RPMI7951 (cell line): ENCODE measurements around a stretch of chr9.

GRCh38 chr9:133787654-133788050 is 49.5 kb upstream of the SARDH start:
- RAMPAGE, long total RNA: no peak

- RAMPAGE, long total RNA: no peak
Observed at GRCh38 chr9:133944387-133945672, 47.3 kb downstream of the VAV2 start.

- RAMPAGE, long total RNA: no peak
Observed at GRCh38 chr9:134010743-134011280, 14.5 kb upstream of the BRD3OS start.

DNA sequence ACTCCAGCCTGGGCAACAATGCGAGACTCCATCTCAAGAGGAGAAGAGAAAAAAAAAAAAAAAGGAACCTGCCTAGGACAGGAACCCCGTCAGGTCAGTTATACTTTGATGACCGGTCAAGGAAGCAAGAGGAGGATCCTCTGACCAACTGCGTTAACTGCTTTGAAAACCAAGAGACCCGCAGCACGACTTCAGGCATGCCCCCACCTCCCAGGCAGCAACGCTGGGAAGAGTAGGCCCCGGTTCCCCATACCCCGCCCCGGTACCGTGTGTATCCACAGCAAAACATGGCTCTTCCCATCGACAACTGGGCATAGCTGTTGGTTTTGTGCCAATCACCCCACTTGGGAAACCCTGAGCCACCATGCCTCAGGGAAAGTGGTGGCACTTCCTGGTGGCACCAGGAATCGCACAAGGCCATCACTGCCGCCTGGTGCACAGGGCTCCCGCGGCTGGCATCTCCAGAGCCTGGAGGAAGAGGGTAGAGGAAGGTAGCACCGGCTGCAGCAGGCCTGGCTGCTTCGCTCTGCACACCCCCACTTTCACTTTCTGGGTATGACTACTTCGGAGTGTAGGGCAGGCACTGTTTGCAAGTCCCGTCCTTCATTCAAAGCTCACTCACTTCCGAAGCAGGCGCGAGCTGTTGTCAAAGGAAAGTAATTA is 2.3 kb downstream of the BRD3 start:
- RAMPAGE, long total RNA: no peak

DNA sequence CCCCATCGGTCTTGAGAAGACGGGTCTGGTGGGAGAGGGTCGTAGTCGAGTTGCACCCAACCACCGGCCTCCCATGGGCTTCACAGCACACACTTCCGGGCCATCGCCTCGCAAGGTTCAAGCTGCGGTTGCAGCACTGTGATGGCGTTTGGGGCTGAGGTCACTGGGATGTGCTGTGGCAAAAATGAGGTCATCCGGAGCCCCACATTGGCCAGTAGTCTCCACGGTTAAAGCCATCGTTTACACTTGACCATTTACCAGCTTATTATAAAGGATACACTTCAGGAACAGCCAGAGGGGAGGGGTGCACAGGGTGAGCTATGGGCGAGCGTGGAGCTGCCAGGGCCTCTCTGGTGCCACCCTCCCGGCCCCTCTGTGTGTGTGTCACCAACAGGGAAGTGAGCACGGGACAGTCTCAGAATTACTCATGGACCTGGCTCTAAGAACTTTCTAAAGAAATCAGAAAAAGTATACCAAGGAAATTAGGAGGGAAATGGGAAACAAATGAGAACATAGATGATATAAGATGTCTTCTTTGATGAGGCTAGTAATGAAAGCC is 13.4 kb downstream of the WDR5 start:
- RAMPAGE, long total RNA: no peak

DNA sequence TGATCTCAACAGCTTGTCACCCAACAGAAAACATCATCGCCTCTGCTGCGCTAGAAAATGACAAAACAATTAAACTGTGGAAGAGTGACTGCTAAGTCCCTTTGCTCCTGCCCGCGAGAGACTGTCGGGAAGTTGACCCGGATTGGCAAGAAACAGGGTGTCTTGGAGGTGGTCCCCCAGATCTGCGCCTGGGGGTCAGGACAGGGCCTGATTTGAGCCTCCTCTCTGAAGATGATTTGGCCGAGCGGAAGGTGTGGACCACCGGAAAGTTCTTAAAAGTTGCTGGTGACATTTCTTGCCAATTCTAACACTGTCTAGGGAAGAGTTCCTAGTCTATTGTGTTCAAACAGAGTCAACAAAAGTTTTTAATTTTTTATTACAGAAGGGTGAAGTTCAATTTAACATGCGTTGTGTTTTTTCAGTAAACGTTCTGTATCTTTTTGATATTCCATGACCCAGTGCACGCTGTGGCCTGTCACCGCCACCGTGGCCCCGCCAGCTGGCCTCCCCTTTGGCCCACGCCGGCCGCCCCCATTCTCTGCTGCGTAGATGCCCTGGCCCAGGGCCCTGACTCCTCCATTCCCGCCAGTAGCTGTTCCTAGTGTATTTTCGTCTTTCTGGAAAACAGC is 22.1 kb downstream of the WDR5 start:
- RAMPAGE, long total RNA: no peak

GRCh38 chr9:134178497-134179544 is 42.9 kb downstream of the WDR5 start:
- RAMPAGE, long total RNA: no peak

DNA sequence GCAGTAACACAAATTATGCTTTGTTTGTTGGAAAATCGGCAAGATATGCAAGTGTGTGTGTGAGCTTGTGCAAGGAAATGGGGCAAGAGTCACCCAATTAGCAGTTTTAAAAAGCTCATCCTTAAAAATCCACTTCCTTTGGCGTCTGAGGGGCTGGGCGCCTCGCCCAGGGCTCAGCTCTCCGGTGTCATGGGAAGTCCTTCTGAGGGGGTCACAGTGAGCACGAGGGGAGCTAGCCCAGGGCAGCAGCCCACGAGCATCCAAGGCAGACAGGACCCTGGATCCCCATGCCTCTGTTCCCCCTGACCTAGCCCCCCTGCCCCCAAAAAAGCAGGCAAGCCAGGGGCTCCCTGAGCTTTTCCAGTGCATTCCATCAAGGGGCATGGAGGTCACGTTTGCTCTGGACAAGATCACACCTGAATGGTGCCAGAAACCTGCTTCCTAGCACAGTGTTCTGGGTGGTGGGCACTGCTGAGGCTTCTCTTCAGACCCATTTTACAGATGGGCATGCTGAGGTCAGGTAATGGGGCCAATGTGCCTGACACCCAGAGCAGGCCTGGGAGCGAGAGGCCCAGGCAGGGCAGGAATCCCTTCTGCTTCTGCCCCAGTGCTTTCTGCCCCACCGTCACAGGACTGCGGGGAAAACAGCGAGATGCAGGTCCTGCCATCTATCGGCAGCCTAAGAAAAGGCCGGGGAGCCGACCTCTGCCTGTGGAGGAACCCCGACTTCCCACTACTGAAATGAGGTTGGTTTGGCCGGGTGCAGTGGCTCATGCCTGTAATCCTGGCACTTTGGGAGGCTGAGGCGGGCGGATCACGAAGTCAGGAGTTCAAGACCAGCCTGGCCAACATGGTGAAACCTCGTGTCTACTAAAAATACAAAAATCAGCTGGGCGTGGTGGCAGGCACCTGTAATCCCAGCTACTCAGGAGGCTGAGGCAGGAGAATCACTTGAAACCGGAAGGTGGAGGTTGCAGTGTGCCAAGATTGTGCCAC is 51.1 kb downstream of the WDR5 start:
- RAMPAGE, long total RNA: no peak

- RAMPAGE, long total RNA: no peak
Observed at GRCh38 chr9:134208296-134208896, 72.5 kb downstream of the WDR5 start.

DNA sequence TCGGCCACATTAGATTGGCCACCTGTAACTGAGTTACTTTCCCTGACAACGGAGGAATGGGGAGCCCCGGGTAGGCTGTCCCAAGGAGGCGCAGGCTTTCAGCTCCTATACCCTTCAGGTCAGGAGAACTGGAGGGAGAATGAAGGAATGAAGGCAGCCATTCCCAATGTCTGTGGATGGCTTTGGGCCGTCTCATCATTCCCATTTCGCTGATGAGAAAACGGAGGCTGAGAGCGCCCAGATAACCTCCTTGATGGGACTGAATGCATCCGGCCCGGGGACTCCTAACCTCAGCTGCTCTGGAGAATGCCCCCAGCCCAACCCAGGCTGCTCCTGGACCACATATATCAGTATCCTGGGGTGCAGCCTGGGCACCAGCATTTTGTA is 81.0 kb downstream of the WDR5 start:
- RAMPAGE, long total RNA: no peak

DNA sequence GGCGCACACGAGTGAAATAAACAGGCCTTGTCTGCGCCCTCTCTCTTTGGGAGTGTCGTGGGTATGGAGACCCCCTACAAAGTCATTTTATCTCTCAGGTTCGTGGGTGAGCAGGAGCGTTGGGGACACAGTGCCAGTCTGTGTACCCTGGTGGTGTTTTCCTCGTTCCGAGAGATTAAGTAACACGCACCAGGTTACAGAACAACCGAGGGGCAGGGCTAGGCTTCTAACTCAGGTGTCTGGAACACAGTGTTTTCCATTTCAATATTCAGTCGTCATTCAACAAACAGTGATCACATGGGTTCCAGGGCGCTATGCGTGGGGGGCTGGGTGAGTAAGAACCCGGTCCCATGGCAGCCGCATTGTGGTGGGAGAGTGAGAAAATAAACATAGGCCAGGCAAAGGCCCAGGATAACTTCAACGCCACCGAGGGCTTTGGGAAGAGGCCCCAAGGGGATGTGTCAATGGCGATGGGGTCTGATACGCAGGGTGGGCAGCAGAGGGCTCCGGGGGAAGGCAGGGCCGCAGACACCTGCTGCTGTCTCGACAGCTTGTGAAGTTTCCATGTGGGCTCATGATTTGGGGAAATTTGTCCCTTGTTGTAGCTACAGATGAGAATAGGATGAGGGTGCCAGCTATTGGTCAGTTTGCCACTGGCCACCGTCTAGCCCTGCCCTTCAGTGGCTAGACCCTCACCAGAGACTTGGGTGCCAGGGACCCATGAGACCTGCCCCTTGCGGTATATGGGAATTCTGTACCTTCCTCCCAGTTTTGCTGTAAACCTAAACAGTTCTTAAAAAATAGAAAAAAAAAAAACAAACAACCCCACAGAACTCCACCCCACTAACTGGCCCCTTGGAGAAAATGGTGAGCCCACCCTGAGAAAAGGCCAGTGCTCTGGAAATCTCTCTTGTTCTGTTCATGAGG is 84.6 kb downstream of the WDR5 start:
- RAMPAGE, long total RNA: no peak

DNA sequence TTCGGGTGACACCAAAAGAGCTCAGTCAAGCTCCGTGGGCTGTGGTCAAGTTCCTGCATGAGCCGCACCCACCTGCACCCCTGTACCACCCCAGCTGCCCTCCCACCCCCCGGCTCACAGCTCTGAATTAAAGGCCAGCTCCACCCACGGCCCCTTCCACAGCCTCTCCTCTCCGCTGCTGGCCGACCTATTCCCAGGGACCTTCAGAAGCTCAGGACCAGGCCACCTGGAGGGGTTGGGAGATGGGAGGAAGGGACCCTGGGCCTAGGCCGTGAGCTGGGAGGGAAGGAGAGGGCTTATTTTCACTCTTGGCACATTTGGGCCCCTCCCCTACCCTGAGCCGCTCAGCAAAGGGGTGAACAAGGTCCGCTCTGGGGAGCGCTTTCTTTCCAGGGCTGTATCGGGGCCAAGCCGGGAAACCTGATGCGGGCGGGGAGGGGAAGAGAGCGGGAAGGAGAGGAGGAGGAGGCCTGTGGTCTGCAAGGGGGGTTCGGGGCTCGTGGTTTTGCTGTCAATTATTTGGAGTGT is 62.8 kb upstream of the RXRA start:
- RAMPAGE, long total RNA: no peak

DNA sequence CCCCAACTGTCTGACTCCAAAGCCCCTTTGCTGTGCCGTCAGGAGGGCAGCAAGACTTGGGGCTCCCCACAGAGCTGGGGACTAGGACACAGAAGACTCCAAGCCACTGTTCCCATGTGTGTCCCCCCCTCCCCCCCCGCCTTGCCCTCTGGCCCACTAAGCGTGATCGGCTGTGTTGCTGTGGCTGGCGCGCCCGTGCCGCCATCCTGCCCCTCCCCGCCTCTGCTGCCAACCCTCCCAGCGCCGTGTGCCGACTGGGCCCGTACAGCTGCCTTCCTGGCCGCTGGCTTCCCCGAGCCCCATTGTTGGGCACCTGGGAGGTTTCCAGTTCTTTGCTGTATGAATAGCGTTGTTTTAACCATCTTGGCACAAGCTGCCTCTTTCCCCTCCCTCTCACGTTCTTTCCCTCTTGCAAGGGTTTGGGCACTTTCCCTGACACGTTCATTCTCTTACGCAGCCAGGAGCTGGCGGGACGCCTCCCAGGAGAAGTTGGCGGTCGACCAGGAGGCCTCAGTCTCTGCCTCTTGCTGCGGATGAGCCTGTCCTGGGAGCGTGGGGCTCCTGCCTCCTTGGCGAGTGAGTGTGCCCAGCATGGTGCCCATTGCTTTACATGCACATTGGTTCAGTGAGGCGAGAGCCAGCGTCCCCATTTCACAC is 43.2 kb upstream of the RXRA start:
- RAMPAGE, long total RNA: no peak

GRCh38 chr9:134294195-134294796 is 32.0 kb upstream of the RXRA start:
- RAMPAGE, long total RNA: no peak

- RAMPAGE, long total RNA: no peak
Observed at GRCh38 chr9:134307534-134307994, 18.7 kb upstream of the RXRA start.

DNA sequence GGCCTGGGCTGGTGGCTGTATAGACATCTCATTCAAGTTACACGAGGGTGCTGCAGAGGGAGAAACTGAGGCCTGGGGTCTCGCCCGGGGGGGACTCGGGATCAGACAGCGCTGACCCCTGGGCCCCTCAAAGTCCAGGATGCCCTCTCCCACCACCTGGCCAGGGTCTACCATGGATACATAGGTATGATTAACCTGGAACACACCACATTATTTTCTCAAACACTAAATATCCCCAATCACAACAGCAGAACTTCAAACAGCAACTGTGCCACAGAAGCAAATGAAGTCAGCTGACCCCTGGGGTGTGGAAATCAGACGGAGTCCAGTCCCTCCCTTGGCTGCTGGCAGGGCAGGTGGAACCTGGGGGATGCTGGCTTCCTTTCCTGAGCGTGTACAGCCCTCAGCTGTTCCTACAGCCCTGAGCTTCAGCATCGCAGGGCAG is 7.5 kb upstream of the RXRA start:
- RAMPAGE, long total RNA: no peak

- RAMPAGE, long total RNA: no peak
Observed at GRCh38 chr9:134420765-134421366, 94.6 kb downstream of the RXRA start.

GRCh38 chr9:134428968-134429579 is 102.8 kb downstream of the RXRA start:
- RAMPAGE, long total RNA: no peak

- RAMPAGE, long total RNA: no peak
Observed at GRCh38 chr9:134432345-134432940, 106.2 kb downstream of the RXRA start.

- RAMPAGE, long total RNA: no peak
Observed at GRCh38 chr9:134442640-134442919, 116.3 kb downstream of the RXRA start.